Cerebral cortex (tissue), 2 donors: ENCODE data around the genes KCNJ8 and IRAG2.

DNA sequence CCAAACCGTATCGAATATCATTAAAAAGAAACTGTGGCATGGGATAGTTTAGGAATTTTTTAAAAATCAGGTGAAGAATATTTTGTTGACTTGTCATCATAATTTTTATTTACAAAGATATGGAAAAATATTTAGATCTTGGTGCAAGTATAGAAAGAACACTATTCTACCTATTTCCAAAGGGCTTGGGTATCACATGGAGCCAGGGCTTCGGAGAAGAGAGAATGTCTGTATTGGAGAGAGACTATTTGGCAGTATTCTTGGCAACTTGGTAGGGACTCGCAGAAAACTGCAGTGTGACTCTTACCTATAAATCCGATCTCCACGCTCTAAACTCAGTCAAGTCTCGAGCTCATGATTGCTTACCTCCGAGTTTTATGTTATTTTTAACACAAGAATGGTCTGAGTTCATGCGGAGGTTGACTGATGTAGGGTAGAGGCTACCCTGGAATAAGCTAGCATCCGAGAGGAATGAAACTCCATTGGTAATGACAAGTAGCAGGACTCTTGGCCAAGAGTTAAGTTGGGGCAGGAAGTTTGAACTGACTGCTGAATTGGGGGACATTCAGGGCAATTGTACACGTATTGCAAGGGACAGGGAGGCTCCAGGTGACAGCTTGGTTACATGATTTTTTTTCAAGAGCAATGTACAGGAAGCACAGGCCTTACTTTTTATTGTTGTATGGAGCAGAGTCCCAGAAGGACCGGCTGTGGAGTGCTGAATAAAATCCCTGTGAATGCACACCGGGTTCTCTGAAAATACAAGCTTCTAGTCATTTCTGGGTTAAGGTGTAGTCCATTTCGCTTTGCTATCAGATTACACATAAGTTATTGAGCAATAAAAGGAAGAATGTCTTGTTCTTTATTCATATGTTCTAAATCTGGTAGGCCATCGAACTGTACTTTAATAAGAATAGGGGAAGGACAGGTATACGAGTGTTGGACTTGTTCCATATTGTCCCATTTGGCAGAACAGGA is 52.0 kb downstream of the PDE3A start:
- PRO-cap, 2 experiments, result no peak in any of the 2 experiments

- PRO-cap, 2 experiments, result no peak in any of the 2 experiments
These were observed 18.7 kb upstream of the SLCO1A2 start for GRCh38 chr12:21353327-21353913.

- PRO-cap, 2 experiments, result no peak in any of the 2 experiments
These were observed 1.6 kb downstream of the PYROXD1 start for GRCh38 chr12:21438933-21439497.

- PRO-cap, 2 experiments, result no peak in any of the 2 experiments
These were observed 19.1 kb downstream of the PYROXD1 start for GRCh38 chr12:21456577-21457009.

- PRO-cap, 2 experiments, result no peak in any of the 2 experiments
These were observed 8.3 kb downstream of the GOLT1B start for GRCh38 chr12:21509897-21510311.

DNA sequence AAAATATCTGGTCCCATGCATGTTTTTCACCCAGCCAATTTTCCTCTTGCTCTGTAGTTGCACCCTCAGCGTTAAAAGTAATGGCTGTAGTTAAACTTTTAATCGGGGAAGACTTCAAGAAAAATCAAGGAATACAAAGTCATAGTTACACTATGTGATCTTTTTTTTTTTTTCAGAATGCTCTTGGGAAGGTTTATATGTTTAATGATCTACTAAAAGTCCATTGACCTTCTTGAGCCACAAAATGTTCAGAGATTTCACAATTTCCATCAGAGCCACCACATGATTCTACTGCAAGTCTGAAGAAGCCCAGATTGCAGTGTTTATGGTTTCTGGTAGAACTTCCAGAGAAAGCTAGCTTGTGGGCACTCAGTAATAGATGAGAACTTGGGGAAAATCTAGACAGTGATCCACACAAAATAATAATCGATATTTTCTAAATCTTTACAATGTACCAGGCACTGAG is 38.4 kb downstream of the GYS2 start:
- PRO-cap, 2 experiments, result no peak in any of the 2 experiments

- PRO-cap, 2 experiments, result peak in 1 of 2 experiments; most common plus-strand start chr12:21774546 (in 1); most common minus-strand start chr12:21774453 (in 1)
These were observed at the start of gene KCNJ8 for GRCh38 chr12:21774298-21775299. TSS of gene KCNJ8 (minus strand) at chr12:21774706.

GRCh38 chr12:21894413-21895541 is 46.4 kb downstream of the ABCC9 start:
- PRO-cap, 2 experiments, result no peak in any of the 2 experiments

DNA sequence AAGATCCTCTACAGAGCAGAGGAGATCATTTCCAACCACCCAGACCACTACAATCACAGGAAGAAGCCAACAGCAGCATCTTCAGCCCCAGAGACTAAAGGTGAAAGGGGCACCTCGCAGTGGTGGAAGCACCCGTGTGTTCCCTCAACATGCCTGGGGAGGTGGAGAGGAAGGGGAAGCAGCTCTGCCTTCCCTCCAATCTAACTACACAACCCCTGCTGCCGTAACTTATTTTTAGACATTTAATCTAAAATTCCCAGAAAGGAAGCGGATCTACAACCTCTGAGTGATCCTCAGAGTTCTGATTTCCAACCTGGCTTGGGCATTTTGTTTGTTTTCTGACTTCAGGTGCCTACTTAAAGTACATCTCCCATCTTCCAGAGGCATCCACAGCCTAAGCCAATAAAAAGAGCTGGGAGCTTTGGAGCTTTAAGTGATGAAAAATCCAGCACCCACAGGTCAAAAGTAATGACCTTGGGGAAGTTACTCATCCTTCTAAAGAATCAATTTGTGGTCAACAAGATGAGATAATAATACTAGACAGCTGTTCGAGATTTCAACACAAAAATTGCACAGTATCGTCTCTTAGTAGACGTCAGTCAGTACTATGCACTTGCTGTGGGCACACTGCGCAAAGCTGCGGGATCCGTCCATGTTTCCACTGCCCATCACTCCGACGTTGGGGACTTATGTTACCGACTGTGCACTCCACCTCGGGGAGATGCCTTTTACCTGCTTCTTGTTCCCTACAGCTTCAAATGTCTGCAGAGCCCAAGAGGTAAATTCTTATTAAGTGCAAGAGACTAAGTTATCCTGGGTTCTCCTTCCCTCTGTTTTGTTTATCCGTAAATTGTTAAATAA is 1.4 kb downstream of the ST8SIA1 start:
- PRO-cap, 2 experiments, result no peak in any of the 2 experiments

- PRO-cap, 2 experiments, result no peak in any of the 2 experiments
These were observed 33.2 kb downstream of the ETNK1 start for GRCh38 chr12:22658158-22658642.

- PRO-cap, 2 experiments, result no peak in any of the 2 experiments
These were observed 34.3 kb downstream of the ETNK1 start for GRCh38 chr12:22658966-22659893.

DNA sequence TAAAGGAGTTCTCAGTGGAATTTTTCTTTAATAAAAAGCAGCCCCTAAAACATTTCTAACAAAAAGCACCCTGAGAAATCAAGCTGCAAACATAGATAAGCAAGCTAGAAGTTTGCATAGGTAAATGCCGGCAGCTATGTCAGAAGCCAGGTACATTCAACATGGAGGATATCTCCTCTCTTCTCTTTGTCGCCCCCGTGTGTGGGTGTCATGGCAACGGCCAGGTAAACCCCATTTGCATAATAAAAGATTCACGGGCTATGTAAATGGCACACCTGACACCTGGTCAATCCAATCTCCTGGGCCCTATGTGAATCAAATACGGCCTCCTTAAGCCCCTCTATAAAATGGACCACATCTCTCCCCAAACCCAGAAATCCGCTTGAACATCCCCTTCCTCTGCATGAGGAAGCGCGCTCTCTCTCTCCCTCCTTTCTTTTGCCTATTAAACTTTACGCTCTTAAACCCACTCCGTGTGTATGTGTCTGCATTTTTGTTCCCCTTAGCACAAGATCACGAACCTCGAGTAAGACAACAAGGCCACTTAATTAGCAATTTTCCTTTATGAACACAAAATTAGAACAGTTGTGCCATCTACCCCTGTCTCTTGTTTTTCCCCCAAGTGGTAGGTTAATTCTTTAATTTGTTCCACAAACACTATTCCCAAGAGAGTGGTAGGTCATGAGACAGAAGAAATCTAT is 363.7 kb downstream of the SOX5 start:
- PRO-cap, 2 experiments, result no peak in any of the 2 experiments

DNA sequence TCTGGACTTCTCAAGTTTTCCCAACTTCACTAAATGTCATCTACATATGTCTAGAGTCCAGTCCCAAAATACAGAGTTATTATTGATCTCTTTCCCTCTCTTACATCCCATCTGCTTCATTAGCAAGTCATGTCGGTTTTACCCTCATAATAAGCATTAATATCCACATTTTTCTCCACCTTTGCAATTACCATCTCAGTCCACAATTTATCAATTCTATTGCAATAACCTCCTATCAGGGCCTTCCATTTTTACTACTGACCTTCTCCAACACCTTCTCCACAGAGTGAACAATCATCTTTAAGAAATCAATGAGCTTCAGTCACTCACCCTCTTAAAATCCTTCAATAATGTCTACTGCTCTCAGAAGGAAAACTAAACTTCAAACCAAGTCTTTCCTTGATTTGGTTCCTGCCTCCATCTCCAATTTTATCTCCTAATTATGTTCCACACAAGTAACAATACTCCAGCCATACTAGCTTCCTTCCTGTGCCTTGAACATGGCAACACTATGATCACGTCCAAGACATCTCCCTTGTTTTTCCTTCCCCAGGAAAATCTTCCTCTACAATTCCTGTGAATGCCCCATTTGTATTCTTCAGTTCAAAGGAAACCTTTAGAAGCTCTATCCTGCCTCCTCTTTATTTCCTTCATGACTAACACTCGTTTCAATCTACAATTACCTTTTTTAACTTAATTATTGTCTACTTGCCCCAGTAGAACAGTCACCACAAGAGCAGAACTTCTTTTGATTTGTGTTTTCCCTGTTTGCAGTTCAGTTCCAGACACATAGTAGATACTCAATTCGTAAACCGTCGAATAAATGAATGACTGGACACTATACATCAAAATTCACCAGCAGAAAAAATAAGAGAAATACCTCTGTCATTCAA is 151.6 kb upstream of the SOX5 start:
- PRO-cap, 2 experiments, result no peak in any of the 2 experiments

DNA sequence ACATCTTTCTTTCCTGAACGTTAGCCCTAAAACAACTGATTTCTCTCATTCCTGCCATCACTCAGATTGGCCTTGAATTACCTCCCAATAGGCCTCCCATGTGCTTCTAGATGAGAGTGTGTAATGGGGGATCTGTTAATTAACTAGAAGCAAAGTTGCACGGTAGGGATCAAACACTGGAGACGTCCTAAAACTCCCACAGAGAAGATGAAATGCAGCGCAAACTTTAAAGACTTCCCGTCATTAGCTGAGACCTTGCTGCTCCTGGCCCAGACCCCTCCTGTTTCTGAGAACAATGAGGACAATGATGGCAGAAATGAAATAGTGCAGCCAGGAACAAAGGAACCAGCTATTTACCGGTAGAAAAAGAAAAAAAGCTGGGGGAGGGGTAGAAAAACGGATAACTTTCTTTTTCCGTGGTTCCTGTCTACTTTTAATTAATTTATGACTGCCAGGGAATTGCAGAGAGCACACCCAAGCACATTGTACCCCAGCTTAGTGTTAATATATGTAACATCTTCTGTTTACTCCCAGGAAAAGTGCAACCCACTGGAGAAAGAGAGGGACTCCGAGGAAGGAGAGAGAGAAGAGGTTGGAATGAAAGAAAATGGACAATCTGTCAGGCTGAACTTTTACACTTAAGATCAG is 280.7 kb upstream of the SOX5 start:
- PRO-cap, 2 experiments, result no peak in any of the 2 experiments

GRCh38 chr12:24838513-24839014 is 110.3 kb downstream of the BCAT1 start:
- PRO-cap, 2 experiments, result no peak in any of the 2 experiments

- PRO-cap, 2 experiments, result no peak in any of the 2 experiments
These were observed 2.6 kb upstream of the BCAT1 start for GRCh38 chr12:24951502-24951872.

GRCh38 chr12:25052161-25053281 is at the start of gene IRAG2:
TSS of gene IRAG2 (plus strand) at chr12:25052706.
- PRO-cap, 2 experiments, result peak in 1 of 2 experiments; most common plus-strand start chr12:25052706 (in 1); most common minus-strand start chr12:25052495 (in 1)

- PRO-cap, 2 experiments, result no peak in any of the 2 experiments
These were observed 7.7 kb downstream of the KRAS start for GRCh38 chr12:25242855-25243642.

DNA sequence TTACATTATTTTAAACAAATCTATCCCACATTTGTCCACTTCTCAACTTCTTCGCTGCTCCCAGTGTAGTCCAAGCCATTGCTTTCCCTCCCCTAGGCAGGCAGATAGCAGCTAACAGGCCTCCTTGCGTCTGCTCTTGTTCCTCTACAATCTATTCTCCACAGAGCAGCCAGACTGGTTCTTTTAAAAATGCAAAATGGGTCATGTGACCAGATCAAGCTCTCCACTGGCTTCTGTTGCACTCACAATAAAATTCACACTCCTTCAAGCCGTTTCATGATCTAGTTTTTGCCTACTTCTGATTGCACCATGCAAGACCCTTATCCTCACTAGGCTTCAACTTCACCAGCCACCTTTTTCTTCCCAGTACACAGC is 6.0 kb upstream of the KRAS start:
- PRO-cap, 2 experiments, result no peak in any of the 2 experiments

DNA sequence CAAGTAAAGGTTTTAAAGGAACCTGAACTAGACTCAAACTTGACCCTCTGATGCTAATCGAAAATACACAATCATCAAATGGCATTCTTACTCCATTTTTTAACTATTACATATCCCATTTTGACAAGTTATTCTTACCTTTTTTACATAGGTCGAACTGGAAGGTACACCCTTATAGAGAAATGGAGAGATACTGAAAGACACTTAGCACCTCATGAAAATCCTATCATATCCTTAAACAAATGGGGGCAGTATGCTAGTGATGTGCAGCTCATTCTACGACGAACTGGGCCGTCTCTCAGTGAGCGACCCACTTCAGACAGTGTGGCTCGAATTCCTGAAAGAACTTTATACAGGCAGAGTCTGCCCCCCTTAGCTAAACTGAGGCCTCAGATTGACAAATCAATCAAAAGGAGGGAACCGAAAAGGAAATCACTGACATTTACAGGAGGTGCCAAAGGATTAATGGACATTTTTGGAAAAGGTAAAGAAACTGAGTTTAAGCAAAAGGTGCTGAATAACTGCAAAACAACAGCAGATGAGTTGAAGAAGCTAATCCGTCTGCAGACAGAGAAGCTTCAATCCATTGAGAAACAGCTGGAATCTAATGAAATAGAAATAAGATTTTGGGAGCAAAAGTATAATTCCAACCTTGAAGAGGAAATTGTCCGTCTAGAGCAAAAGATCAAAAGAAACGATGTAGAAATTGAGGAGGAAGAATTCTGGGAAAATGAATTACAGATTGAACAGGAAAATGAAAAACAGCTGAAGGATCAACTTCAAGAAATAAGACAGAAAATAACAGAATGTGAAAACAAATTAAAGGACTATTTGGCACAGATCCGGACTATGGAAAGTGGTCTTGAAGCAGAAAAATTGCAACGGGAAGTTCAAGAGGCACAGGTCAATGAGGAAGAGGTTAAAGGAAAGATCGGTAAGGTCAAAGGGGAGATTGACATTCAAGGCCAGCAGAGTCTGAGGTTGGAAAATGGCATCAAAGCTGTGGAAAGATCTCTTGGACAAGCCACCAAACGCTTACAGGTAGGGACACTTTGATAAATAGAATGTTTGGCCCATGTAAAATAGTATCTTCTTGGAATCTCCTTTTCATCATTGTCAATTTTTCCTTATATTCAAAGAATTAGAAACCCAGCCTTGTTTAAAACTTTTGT is 60.1 kb downstream of the BHLHE41 start:
- PRO-cap, 2 experiments, result no peak in any of the 2 experiments